ReNcell CX (cell line): ENCODE results near the gene CENPK.

GRCh38 chr5:59451629-59452412 is 441.7 kb downstream of the PDE4D start:
- PRO-cap: no peak

GRCh38 chr5:59617385-59617752 is 276.2 kb downstream of the PDE4D start:
- PRO-cap: no peak

GRCh38 chr5:59623151-59623983 is 270.2 kb downstream of the PDE4D start:
- PRO-cap: no peak

GRCh38 chr5:59649395-59649659 is 244.2 kb downstream of the PDE4D start:
- PRO-cap: no peak

GRCh38 chr5:59651815-59652542 is 241.5 kb downstream of the PDE4D start:
- PRO-cap: no peak

- PRO-cap: no peak
Measured at GRCh38 chr5:59745253-59746134, 148.0 kb downstream of the PDE4D start.

- PRO-cap: no peak
Measured at GRCh38 chr5:59789861-59790308, 103.6 kb downstream of the PDE4D start.

DNA sequence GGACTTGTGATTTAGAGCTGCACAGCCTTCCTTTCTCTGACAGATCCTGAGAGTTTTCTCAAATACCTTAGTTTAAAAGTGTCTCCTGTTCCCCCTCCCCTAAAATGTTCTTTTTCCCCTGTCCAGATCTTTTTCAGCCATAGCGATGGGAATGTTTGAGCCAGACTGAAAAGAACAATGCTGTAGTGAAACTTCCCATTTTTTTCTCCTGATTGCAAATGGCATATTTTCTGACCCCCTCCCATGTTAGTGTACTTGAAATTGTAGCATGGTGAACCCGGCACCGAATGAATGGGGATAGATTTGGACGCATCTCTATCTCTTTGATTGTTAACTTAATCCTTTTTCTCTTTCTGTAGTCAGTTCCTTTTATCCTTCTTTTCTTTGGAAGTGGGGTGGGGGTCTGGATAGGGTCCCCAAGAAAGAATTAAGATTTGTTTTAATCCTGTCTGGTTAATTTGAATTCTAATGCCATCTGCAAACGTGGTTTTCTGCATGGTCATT is 2.1 kb downstream of the ZSWIM6 start:
- PRO-cap: no peak

DNA sequence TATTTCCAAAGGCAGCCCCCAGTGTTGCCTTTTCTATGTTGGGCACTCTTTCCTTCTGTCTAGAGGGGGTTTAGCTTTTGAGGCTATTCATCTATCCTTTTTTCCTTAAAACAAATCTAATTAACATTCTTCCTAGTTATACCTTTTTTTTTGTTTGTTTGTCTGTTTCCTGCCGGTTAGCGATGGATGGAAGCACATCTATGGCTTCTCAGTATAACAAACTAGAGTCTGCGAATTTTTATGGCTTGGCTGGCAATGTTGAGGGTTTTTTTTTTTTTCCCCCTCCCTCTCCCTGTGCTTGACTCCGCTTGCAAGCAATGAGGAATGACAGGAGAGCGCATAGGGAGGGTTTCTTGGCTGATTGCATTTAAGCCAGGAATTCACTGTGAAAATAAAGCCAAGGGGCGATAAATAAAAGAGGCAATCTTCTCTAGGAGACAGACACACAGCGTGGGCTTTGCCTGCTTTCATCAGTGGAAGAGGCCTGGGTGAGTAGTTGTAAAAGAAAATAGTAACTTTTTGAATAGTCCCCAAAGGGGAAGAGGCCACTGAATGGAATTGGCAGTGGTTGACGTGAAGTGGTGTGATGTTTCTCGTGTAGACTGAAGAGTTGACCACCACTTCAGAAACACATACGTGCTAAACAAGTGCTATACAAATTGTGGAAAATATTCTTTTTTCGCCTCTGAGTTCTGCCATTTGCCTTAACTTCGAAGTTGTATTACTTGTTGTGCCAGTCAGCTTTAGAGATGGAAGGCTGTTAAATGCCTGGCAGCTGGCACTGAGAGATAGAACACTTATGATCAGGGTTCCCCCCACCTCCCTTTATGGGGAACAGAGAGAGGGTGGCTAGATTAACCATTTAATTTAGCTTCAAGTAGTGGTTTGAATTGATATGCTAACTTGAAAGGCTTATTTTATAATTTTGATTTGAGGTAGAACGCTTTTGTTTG is 2.8 kb downstream of the ZSWIM6 start:
- PRO-cap: no peak

DNA sequence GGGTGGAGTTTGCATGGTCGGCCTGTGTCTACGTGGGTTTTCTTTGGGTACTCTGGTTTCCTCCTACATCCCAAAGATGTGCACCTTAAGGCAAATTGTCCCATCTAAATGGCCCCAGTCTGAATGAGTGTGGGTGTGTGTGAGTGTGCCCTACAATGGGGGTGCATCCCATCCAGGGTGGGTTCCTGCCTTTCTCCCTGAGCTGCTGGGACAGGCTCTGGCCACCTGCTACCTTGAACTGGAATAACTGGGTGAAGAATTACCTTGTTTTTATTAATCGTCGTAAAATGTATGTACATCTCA is 9.0 kb downstream of the ZSWIM6 start:
- PRO-cap: no peak

GRCh38 chr5:61624954-61625519 is 293.0 kb downstream of the ZSWIM6 start:
- PRO-cap: no peak

DNA sequence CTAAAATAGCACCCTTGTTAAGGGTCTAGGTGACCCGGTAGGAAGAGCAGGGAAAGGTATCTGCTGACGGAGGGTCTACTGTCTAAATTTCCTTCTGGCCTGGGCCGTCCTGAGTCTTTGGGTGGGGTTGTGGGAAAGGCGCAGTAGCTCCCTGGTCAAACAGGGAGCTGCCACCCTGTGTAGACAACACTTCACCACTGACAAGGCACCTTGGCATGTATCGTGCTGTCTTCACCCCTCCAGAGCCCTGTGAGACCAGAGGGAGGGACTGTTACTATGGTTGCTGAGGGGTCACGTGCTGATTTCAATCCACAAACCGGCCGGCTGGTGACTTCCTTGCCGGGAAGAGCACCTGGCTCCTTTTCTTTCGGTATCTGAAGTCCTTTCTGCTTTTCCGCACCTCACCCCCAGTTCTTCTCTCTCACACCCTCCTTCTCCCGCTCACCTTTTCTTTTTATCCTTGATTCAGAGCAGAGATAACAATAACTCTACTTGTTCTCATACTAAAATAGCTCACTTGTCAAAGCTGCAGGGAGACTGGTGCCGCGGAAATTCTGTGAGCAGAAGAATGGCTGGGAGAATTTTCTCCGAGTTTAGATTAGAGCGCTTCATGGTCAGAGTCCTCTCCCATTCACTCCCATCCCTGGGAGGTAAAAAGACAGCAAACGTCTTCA is 327.2 kb downstream of the ZSWIM6 start:
- PRO-cap: no peak

GRCh38 chr5:62316682-62316911 is 10.6 kb downstream of the KIF2A start:
- PRO-cap: no peak

- PRO-cap: no peak
Measured at GRCh38 chr5:62432058-62432669, 19.6 kb downstream of the IPO11 start.

DNA sequence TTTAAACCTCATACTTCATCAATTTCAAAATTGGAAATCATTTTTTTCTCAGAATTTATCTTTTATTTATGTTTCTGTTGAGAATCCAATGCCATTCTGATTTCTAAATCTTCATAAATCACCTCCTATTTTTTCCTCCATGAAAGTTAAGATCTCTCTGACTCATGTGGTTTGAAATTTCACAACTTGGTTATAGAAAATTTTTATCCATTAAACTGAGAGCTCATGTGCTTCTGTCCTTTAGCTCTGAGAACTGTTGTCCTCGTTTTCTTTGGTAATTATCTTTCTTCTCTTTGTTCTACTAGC is 1.5 kb upstream of the RNF180 start:
- PRO-cap: no peak

- PRO-cap: no peak
Measured at GRCh38 chr5:64506837-64507029, 918 bp downstream of the RGS7BP start.

- PRO-cap: no peak
Measured at GRCh38 chr5:65027280-65027591, 258.5 kb downstream of the CWC27 start.

GRCh38 chr5:65034524-65035143 is 265.9 kb downstream of the CWC27 start:
- PRO-cap: no peak

DNA sequence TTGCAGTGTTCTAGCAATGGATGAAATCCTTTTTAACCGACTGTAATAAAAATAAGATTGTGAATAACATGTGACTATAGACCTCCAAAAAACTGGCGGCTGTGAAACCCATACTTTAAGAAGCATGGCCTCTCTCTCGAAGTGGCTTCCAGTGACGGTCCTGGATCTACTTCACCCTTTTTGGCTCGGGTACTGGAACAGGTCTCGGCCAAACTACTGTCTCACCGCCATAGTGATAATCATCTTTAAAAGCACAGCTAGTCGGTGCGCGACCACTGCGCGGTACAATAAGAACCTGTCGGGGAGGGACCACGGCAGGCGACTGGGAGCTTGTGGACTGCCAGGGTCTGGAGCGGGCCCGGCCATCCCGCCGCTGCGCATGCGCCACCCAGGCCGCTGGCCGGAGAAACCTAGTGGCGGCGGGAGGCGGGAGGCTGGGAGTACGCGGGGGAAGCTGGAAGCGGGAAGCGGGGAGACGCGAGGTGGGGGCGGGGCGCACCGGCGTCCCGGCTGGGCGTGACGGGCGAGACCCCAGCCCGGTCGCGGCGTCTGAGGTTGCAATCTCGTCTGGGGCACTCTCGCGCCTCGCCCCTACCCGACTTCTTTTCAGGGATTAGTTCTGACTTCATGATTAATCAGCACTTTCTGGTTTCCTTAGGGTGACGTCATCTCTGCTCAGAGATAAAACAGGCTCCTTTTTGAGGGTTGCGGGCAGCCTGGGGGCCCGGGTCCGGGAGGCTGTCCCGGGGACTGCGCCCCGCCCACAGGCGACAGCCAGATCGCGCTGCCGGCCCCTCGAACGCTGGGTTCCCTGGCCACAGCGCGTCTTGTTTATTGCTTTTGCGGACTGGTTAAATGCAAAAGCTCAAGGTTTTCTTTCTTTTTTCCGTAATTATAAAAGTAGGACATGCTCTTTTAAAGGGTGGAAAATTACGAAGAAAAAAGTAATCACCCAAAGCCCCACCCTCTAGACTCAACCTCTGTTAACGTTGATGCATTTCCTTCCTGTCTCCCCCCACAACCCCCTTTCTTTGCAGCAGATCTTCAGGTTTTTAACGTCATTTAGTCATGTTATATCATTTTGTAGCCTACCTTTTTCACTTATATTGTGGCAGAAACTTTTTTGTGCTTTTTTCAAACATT is 266.8 kb downstream of the CWC27 start:
- PRO-cap: bidirectional peak, plus-strand start at position 419 of the sequence, minus-strand start at position 360 of the sequence; bidirectional peak, plus-strand start at position 747 of the sequence, minus-strand start at position 602 of the sequence; bidirectional peak, plus-strand start at position 783 of the sequence, minus-strand start at position 798 of the sequence

GRCh38 chr5:65562567-65563750 is at the start of gene CENPK:
TSS of gene CENPK (minus strand) at chr5:65563168.
- PRO-cap: bidirectional peak, plus-strand start at chr5:65563415, minus-strand start at chr5:65563162